Left cardiac atrium (tissue), 1 donor: ENCODE measurements around the genes PPM1J, LRIG2 and DCLRE1B.

DNA sequence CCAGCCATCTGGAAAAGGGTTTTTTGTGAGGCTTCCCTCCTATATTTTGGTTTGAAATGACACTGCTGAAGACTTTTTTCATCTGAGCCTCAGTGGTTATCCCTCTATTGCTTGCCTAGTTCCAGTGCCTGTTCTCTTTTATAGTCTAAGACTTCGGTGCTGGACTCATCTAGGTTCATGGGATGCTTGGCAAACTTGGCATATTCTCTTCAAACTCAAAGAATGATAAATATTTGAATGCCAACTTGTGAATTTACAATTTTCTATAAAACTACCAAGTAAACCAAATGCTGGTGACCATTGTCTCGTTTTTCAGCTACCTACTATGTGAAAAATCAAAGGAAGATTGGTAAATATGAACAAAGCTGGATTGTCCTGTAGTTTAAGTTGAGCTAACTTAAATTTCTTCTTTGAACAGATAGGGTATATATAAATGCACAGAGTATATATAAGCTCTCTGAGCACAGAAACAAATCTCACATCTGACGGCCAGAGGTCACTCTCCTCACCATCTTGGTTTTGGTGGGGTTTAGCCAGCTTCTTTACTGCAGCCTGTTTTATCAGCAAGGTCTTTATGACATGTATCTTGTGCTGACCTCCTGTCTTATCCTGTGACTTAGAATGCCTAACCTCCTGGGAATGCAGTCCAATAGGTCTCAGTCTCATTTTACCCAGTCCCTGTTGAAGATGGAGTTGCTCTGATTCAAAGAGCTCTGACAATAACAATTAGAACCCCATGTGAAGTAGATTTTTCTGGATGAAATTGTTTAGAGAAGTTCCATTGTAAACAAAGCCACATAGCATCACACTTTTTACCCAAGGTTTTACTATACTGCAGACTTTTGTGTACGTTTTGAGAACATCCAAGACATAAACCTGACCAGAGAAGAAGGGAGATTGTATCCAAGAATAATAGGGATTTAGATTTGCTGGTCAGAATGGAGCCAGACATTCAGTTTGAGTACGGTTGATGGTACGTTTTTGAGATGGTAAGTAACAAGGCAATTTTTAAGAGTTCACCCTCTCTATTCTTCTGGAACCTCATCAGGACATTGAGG lies 1.7 kb upstream of the MOV10 start:
- PRO-cap: no peak

GRCh38 chr1:112700422-112701638 lies 6.1 kb downstream of the RHOC start:
- PRO-cap: bidirectional peak, plus-strand start at chr1:112700869, minus-strand start at chr1:112700584

- PRO-cap: no peak
Observed at GRCh38 chr1:112713418-112713987, 1.6 kb downstream of the PPM1J start.

DNA sequence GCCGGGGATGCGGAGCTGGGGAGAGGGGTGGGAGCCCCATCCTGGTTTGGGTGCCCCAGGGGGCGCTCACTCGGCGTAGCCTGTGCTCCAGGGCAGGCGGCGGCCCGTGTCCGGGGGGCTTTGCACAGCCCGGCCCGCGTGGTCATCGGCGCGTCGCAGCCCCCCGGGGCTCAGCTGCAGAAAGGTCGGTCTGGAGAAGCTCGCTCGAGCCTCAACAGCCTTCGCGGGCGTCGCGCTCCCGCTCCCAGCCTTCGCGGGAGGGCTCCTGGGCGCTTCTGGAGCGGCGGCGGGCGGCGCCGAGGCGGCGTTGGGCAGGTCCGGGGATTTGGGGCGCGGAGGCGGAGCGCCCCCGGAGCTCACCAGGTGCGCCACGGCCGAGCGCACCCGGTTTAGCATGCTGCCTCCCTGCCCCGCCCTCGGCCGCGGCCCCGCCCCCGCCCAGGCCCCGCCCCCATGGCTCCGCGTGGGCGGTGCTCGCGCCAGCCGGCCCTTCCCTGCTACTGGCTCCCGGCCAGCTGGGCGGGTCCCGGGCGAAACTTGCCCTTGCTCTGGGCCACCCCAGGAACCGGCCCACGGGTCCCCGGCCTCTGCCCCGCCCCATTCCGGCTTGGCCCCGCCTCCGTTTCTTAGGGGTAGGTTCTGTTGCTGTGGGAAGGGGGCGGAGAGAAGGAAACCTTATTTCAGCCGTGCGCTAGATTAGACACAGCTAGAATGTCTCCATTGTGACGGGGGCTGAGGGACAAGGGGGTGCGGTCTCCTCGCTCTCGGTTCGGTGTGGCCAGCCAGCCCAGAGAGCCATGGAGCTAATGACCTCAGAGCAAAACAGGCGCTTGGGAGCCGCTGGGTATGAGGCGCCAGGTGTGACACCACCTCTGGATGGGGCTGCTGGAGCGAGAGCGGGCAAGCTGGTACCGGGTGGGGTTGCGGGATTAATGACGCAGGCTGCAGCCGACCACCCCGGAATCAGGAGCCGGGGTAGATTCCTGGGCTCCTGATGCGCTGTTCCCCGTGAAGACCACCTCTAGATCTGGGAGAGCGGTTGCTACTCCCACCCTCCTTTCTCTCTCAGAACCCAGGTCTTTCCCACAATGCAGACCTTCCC lies at the start of gene PPM1J:
Gene PPM1J, minus strand, starts transcription at position 427 of the 1,102 bp plus-strand sequence.
- PRO-cap: bidirectional peak, plus-strand start at position 720 of the sequence, minus-strand start at position 391 of the sequence

DNA sequence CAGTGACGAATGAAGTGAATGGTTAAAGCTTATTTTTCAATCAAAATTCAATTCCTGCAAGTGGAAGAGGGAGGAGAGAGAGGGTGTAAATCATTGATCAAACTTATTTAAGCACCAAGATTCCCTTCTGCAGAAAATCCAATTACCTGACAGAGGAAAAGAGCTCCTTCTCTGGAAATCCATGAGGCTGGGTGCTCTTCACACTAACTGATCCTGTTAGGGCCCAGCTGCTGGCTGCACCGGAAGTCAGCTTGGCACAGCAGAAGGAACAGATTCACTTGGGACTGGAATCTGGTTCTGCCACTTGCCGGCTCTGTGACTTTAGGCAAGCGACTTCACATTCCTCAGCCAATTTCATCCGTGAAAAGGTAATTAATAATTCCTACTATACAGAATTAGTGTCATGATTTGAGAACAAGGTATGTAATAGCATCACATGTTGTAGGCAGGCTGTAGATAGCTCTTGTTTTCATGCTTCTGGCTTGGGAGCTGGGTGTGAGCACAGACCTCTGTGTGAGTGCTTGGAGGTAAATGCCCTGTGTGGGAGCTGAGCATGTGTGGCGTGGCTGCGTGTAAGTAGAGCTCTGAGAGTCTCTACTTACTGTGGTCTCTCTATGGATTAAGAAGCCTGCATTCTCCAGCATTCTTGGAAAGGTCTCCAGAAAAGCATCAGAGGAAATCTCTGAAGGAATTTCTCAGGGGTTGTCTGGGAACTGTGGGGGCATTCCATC lies 43.8 kb downstream of the TAFA3 start:
- PRO-cap: no peak

GRCh38 chr1:112849362-112849588 lies 106.7 kb downstream of the SLC16A1 start:
- PRO-cap: no peak

GRCh38 chr1:112913303-112914175 lies 42.5 kb downstream of the SLC16A1 start:
- PRO-cap: no peak

GRCh38 chr1:113072937-113073801 lies at the start of gene LRIG2:
TSS of gene LRIG2 (plus strand) at chr1:113073198.
- PRO-cap: bidirectional peak, plus-strand start at chr1:113073178, minus-strand start at chr1:113073097

DNA sequence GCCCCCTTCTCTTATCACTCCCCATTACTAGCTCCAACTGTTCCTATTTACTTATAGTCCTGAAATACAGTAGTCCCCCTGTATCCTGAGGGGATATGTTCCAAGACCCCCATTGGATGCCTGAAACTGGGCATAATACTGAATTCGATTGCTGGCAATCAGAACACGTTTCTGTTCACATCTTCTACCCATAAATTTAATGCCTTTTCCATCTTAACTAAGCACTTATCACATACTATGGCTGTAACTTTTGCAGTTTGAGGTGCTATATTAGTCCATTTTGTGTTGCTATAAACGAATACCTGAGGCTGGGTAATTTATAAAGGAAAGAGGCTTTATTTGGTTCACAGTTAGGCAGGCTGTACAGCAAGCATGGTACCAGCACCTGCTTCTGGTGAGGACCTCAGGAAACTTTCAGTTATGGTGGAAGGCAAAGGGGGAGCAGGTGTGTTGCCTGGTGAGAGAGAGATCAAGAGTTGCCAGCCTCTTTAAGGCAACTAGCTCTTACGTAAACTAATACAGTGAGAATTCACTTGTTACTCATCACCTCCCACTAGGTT lies 48.0 kb downstream of the MAGI3 start:
- PRO-cap: no peak

- PRO-cap: no peak
Observed at GRCh38 chr1:113496938-113497301, 106.6 kb downstream of the MAGI3 start.

GRCh38 chr1:113758454-113759349 lies 584 bp downstream of the PHTF1 start:
- PRO-cap: no peak

- PRO-cap: no peak
Observed at GRCh38 chr1:113859443-113859832, 27.9 kb downstream of the BCL2L15 start.

GRCh38 chr1:113904601-113905567 lies at the start of gene DCLRE1B:
TSS of gene DCLRE1B (plus strand) at chr1:113905326.
- PRO-cap: bidirectional peak, plus-strand start at chr1:113905387, minus-strand start at chr1:113905028

GRCh38 chr1:113930815-113931226 lies 1.7 kb downstream of the HIPK1 start:
- PRO-cap: no peak

GRCh38 chr1:113931227-113931926 lies 2.3 kb downstream of the HIPK1 start:
- PRO-cap: no peak

DNA sequence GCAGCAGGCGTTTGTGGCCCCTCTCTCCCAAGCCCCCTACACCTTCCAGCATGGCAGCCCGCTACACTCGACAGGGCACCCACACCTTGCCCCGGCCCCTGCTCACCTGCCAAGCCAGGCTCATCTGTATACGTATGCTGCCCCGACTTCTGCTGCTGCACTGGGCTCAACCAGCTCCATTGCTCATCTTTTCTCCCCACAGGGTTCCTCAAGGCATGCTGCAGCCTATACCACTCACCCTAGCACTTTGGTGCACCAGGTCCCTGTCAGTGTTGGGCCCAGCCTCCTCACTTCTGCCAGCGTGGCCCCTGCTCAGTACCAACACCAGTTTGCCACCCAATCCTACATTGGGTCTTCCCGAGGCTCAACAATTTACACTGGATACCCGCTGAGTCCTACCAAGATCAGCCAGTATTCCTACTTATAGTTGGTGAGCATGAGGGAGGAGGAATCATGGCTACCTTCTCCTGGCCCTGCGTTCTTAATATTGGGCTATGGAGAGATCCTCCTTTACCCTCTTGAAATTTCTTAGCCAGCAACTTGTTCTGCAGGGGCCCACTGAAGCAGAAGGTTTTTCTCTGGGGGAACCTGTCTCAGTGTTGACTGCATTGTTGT lies 6.1 kb upstream of the OLFML3 start:
- PRO-cap: no peak

DNA sequence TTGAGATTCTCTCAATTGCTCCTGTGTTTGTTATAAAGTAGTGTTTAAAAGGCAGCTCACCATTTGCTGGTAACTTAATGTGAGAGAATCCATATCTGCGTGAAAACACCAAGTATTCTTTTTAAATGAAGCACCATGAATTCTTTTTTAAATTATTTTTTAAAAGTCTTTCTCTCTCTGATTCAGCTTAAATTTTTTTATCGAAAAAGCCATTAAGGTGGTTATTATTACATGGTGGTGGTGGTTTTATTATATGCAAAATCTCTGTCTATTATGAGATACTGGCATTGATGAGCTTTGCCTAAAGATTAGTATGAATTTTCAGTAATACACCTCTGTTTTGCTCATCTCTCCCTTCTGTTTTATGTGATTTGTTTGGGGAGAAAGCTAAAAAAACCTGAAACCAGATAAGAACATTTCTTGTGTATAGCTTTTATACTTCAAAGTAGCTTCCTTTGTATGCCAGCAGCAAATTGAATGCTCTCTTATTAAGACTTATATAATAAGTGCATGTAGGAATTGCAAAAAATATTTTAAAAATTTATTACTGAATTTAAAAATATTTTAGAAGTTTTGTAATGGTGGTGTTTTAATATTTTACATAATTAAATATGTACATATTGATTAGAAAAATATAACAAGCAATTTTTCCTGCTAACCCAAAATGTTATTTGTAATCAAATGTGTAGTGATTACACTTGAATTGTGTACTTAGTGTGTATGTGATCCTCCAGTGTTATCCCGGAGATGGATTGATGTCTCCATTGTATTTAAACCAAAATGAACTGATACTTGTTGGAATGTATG lies 4.9 kb upstream of the OLFML3 start:
- PRO-cap: no peak

- PRO-cap: no peak
Observed at GRCh38 chr1:114427548-114428321, 83.3 kb downstream of the TRIM33 start.

DNA sequence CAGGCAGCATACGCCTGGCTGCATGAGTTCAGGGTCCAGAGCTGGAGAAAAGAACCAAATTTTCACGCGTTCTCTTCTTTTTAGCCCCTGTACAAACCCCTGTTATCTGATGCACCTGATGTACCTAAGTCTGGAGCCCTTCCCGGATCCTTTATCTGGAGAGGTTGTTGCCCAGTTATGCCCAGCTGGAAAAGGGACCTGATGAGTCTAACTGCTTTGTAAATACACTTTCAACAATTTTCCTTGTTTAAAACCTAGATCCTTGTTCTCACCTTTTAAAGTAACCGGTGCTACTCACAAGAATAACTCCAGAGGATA lies 28.1 kb upstream of the TRIM33 start:
- PRO-cap: no peak

GRCh38 chr1:114726770-114727304 lies 10.3 kb upstream of the NRAS start:
- PRO-cap: no peak